ENCODE measurements around the genes HOXC13 and SMUG1.

GRCh38 chr12:53482122-53483221 lies 16.8 kb downstream of the MAP3K12 start:
- PRO-cap, result no peak
- RRBS, result no CpG with 5 or more reads among the region's 25 CpGs

DNA sequence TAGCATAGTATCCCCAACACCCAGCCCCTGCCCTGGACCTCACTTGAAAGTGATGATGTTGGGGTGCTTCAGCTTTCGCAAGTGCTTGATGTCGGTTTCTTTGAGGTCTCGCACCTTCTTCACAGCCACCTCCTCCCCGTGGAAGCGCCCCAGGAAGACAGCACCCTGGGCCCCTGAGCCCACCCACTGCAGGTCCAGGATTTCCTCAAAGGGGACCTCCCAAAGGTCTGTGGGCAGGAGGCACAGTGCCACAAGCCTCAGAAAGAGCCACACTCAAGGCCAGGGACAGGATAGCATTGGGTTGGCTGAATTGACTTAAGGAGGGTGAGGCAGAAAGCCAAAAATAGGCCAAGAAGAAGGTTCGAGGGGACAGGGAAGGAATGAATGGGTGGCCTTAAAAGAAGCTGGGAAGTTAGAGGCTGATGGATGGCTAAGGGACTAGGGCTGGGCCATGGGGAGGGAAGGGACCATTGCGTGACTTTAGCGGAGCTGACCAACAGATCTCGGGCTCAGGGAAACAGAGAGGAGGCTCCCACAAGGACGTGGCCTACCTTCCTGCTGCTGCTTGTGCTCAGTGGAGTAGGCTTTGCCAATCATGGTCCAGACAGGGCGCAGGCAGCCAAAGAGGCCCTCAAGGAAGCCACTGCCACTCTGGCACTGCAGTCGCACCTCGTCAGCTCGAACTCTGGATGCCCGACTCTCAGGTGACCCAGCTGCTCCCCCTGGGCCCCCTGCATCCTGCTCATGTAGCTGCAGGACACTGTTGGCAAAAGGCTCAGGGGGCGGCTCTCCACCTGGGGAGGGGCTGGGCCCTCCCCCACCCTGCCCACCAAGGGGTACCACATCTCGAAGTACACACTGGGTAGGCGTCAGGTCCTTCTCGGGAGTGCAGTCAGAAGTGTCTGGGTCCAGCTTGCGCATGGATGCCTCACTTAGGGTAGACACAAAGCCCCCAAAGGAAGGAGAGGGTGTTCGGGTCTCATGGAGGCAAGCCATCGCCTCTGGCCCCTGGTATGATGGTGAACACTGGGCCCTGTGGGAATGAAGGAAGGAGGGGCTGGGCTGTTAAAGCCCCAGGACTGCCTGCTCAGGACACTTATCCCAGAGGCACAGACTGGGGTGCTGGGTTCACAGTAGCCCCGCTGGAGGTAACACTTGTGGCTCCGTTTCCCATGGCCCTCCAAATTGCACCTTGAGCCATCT lies 12.5 kb downstream of the MAP3K12 start:
- PRO-cap, result no peak
- RRBS, result no CpG with 5 or more reads among the region's 24 CpGs

DNA sequence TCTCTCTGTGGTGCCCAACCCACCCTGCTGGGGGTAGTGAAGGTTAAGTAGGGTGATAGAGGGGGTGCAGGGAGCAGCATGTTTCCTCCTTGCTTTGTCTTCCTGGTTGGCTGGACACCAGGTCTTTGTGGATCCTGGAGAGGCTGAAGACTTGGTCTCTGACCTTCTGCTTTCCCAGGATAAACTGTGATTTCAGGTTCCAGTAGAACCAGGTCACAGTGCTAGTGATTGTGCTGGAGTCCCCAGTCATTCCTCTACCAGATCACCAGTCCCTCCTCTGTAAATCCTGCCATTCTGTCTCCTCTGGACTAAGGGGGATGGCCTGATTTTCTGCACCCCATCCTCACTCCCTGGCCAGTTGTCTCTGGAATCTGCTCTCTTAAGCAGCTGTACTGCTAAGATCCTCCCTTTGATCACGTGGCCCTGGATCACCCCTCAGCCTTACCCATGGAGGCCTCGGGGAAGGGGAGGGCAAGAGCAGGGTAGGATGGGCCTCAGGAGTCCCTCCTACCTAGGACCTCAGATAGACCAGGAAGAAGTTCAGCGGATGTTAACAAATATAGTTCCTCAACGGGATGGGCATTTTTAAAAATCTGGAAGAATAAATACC lies 3.1 kb downstream of the MAP3K12 start:
- PRO-cap, result no peak
- RRBS, result no CpG with 5 or more reads among the region's 4 CpGs

- PRO-cap, result bidirectional peak, plus-strand start at chr12:53500909, minus-strand start at chr12:53500673
- RRBS, result under 1% methylated on average over 6 of the region's 14 CpGs
Observed at GRCh38 chr12:53500579-53500867, 560 bp upstream of the TARBP2 start.

DNA sequence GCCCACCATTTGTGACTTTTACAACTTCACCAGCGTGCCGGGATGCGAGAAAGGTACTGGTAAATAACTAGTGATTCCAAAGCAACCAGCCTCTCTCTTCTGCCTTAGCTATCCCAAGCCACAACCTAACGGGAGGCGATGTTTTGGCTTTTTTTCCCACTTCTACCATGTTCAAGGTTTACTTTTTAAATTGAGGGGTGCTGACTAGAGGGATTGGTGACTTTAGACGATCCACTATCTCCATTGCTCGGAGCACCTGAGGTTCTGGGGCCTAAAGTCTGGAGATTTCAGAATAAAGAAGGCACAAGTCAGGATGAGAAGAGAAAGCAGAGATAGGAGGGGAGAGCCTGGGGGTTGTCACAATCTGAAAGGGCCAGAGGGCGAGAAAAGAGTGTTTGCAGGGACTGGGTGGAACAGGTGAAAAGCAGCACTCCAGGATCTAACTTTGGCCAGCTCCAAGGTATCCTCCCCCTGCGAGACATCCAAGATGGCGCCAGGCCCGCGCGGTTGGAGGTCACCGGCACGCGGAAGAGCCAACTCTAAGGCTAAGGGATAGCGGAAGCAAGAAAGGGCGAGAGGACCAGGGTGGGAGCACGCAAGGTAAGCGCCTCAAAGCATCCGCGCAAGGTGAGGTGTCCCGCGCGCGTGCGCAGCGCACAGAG lies 384 bp downstream of the ATP5MC2 start:
- PRO-cap, result bidirectional peak, plus-strand start at position 463 of the sequence, minus-strand start at position 503 of the sequence
- RRBS, result no CpG with 5 or more reads among the region's 28 CpGs

GRCh38 chr12:53677074-53678249 lies 1.6 kb upstream of the ATP5MC2 start:
- PRO-cap, result no peak
- RRBS, result 88% methylated on average over 6 of the region's 51 CpGs

DNA sequence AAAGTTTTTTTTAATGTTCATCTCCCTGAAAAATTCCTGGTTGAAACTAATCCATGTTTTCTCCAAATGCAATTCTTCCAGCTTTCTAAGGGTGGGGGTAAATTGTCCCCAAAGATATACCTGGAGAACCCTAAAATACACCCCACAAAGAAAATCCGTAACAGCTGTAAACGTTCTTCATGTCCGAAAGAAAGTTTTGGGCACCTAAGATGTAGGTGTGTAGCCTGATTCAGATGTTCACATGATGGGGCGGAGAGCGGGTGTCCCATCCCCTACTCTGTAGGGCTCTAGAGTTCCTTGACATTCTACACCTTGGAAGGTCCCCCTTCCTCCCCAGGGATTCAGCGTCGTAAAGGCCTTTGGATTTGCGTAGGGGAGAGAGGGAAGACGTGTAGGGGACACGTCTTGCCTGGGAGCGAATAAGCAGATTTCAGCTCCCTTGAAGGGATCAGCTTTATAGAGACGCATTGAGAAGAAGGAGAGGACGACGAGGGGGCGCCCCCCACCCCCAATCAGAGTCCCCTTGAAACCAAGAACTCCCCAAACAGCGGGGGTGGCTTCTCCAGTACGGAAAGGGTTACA lies 457 bp downstream of the CALCOCO1 start:
- PRO-cap, result bidirectional peak, plus-strand start at position 232 of the sequence, minus-strand start outside the sequence; bidirectional peak, plus-strand start at position 359 of the sequence, minus-strand start at position 355 of the sequence
- RRBS, result no CpG with 5 or more reads among the region's 17 CpGs

DNA sequence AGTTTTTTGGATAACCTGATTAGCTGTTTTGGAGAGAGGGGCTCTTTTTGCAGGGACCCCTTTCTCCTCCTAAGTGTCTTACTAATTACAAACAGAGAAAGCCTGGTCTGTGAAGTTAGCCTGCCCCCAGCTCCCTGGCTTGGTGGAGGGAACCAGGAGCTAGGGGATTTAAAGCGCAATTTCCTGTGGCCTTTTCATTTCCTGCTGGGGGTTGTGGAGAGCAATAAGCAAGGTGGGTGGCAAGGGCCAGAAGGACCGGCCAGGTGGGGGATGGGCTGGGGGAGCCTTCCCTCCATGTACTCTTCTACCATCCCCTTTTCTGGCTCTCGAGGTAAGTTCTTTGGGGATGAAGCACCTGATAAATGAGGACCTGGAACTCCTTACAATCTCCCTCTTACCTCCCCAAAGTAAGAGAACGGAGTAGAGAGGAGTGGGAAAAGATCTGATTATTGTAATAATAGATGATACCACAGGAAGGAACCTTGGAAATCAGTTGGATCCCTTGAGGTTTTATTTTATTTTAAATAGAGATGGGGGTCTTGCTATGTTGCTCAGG lies 28.7 kb upstream of the CALCOCO1 start:
- PRO-cap, result no peak
- RRBS, result no CpG with 5 or more reads among the region's 4 CpGs

GRCh38 chr12:53938177-53939436 lies at the start of gene HOXC13:
HOXC13 (plus strand) TSS chr12:53938831.
- PRO-cap, result bidirectional peak, plus-strand start at chr12:53938814, minus-strand start at chr12:53938469; bidirectional peak, plus-strand start at chr12:53938912, minus-strand start at chr12:53938874
- RRBS, result under 1% methylated on average over 23 of the region's 98 CpGs

- PRO-cap, result bidirectional peak, plus-strand start at chr12:53939906, minus-strand start at chr12:53939853
- RRBS, result under 1% methylated on average over 16 of the region's 58 CpGs
Observed at GRCh38 chr12:53939437-53940152, 964 bp downstream of the HOXC13 start.

GRCh38 chr12:54022633-54023289 lies 5.5 kb upstream of the HOXC6 start:
- PRO-cap, result no peak
- RRBS, result no CpG with 5 or more reads among the region's 4 CpGs

DNA sequence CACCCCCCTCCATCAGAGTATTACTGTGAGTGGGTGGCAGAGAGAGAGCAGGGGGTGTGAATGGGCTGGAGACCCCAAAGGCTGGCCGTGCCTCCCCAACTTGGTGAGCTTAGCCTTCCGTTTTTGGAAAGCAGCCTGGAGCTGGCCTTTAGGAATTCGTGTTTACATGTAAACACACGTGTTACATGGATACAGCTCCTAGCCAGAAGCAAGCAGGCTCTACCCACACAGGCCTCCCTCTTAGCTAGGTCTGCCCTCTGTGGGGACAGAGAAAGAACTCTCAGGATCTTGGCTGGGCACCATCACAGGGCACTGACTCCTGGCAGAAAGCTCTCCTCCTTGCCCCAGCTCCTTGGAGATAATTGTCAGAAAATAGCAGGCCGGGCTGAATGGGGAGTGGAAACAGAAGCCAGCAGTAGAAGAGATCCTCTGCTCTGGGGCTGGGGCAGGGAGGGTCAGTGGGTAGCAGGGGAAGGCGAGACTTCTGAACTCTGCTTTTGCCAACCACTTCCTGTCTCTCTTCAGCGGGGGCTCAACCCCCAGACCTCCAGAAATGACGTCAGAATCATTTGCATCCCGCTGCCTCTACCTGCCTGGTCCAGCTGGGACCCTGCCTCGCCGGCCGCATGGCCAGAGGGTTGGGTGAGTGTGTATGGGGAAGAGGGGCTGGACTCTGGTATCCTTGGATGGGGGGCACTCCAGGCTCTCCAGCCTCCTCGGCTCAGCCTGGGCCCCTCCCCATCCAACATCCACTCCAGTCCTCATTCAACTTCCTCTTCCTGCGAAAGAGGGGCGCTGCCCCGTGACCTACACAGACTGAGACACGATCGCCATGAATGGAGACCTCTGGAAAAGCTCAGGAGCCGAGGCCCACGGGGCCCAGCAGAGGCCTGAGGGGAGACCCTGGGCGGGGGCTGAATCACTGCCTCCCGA lies 734 bp upstream of the HOXC4 start:
- PRO-cap, result no peak
- RRBS, result no CpG with 5 or more reads among the region's 22 CpGs

DNA sequence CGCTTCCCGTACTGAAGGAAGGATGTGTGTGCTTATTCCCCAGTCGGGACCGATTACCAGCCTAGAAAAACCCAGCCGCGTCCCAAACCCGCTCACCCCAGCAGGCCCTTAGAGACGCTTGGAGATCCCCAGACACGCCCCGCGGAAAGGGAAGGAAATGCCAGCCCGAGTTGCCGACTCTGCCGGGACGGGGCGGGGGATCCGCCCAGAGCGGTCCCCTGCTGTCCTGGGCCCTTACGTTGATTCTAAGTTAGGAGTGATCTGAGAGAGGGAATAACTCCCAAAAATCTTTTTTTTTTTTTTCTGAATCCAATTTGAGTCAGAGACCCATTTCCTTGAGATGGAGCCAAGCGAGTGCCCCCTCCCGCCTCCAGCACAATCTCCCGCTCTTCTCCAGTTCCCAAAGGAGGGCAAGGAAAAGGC lies 61.8 kb downstream of the SMUG1 start:
- PRO-cap, result bidirectional peak, plus-strand start at position 184 of the sequence, minus-strand start at position 120 of the sequence
- RRBS, result no CpG with 5 or more reads among the region's 22 CpGs

DNA sequence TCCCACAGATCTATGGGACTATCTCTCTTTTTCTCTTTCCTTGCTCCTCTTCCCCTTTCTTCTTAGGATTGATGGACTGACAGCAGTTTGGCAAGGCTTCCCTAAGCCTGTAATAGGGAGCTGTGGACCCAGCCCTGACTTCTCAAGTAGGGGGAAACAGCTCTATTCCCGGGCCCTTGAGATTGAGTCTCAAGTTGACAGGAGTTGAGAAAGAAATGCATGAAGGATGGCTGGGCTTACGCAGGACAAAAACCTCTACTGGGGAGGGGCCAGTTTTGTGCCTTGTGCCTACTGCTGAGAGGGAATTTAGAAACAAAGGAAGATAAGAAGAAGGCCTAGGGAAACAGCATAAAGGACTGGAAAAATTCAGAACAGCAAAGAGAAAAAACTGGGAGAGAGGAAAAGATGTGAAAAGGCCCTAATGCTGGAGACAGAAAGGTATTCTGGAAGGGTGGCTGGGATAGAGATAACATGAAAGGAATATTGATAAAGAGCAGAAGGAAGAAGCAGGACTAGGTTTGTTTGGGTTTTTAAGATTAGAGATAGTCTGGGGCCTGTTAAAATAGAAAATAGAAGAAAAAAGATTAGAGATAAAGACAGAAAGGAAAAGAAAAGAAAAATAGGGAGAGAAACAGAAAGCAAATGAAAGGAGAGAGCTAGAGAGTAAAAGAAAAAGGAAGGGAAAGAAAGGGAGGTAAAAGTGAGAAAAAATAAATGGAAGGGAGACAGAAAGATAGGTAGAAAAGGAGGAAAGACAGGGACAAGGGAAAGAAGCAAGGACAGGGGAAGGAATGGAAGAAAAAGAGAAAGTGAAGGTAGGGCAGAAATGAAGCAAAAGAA lies 60.1 kb downstream of the SMUG1 start:
- PRO-cap, result no peak
- RRBS, result no CpG with 5 or more reads among the region's 2 CpGs

DNA sequence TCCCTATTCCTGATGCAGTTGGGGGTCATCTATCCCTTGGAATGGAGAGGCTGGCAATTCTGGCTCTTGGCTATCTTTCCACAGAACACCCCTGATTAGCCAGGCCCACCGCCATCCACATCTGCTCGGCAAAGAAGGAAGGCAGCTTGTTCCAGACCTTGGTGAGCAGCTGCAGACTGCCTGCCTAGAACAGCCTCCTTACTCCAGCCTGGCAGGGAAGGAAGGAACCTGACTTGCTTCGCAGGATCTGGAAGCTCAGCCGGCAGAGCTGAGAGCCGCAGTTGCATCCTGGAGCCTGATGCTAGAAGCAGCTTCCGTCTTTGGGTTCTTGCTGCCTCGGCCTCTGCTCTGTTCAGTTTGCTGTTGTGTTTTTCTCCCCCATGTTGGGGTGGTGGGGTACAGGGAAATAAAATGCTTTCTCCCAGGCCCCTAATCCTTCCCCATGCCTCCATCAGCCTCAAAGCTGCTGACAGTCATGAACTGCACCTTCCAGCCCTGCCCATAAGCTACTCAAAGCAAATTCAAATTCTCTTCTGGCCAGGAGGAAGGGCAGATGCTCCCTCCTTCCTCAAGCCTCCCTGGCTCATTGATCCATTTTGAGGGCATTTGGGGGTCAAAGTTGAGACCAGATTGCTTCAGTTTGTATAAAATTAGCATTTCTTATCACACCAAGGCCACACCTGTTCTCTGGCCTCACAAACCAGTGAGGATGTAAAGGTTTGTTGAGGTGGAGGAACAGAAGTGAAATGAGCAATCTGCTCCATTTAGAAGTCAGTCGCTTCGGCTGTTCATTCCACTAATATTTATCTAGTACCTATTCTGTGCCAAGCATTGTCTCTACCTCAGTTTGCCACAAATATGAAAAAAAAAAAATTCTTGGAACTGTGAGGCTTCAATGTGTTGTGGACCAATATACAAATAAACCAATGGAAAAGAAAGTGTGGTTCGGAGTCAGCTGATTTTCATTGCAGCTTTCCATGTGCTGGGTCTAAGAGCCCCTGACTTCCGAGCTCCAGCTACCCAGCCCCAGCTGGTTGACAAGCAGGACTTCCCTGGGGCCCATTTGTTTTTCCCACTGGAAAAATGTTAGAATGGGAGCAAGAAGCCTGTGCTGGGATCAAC lies 56.5 kb downstream of the SMUG1 start:
- PRO-cap, result no peak
- RRBS, result no CpG with 5 or more reads among the region's 11 CpGs

- PRO-cap, result no peak
- RRBS, result no CpG with 5 or more reads among the region's 7 CpGs
Observed at GRCh38 chr12:54134094-54134371, 54.8 kb downstream of the SMUG1 start.

DNA sequence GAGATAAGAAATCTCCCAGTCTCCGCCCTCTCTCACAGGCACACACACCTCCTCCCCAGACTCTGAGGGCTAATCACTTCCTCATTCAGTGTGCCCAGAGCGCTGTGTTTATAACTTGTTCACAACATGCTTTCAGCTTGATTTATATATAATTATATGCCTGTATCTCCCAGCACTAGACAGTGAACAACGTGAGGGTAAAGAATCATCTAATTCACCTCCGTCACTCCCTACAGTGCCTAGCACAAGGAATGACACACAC lies 13.3 kb downstream of the SMUG1 start:
- PRO-cap, result no peak
- RRBS, result no CpG with 5 or more reads among the region's 4 CpGs

DNA sequence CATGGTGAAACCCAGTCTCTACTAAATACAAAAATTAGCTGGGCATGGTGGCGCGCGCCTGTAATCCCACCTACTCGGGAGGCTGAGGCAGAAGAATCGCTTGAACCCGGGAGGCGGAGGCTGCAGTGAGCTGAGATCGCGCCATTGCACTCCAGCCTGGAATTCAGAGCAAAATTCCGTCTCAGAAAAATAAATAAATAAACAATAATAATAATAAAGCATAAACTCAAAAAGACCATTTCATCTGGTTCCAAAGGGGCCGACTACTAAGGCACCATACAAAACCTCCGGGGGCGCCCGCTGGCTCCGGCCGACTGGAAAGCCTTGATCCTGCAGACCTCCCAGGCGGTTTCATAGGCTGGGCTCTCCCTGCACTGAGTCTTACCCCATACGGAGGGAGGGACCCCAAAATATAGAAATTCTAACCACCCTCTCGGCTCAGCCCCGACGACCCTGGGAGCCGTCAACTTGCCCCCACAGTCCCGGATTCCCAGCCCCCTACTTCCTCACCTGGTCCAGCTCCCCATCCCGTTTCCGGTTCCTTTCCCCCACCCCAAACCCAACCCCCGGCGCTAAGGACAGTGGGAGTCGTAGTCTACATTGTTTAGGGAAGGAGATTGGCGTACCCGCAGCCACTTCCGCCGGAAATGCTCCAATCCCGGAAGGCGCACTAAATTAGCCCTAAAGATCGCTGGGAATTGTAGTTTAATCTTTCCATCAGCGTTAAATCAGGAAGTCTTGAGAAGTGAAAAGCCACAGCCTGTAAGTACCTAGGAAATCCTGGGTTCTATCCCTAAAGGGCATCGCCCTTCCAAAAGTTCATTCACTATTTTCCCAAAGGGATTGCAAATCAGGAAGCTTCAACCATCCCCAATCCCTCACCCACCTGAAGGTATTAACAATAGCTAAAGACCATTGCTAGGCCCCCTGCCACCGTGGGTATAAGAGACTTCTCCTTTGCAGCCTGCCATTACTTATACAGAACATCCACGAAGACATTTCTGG lies at the start of gene SMUG1:
SMUG1 (minus strand) TSS at position 545 of the 1,005 bp plus-strand sequence.
- PRO-cap, result bidirectional peak, plus-strand start at position 723 of the sequence, minus-strand start at position 534 of the sequence
- RRBS, result under 1% methylated on average over 10 of the region's 39 CpGs

DNA sequence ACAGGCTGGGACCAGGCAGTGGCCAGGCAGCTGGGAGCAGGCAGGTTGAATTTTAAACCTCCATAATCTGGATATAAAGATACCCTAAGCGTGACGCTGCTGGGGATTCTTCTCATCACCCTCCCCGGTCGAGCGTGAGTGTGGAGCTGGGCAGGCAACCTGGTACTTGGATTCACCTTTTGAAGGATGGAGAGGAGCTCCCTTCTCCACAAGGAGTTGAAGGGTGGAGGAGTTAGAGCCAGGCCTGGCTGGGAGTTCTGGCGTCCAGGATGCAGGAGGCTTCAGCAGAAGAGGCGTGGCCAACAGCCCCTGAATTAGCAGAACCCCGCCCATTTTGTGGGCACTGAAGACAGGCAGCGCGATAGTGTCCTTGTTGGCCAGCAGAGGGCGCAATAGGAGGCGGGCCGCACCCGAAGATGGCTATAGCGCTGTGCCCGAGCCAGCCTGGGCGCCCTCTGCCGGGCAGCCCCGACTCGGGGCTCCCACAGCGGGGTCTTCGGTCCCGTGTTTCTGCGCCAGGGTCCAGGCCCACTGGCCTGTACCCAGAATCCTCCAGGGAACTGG lies 25.8 kb upstream of the SMUG1 start:
- PRO-cap, result no peak
- RRBS, result no CpG with 5 or more reads among the region's 24 CpGs

DNA sequence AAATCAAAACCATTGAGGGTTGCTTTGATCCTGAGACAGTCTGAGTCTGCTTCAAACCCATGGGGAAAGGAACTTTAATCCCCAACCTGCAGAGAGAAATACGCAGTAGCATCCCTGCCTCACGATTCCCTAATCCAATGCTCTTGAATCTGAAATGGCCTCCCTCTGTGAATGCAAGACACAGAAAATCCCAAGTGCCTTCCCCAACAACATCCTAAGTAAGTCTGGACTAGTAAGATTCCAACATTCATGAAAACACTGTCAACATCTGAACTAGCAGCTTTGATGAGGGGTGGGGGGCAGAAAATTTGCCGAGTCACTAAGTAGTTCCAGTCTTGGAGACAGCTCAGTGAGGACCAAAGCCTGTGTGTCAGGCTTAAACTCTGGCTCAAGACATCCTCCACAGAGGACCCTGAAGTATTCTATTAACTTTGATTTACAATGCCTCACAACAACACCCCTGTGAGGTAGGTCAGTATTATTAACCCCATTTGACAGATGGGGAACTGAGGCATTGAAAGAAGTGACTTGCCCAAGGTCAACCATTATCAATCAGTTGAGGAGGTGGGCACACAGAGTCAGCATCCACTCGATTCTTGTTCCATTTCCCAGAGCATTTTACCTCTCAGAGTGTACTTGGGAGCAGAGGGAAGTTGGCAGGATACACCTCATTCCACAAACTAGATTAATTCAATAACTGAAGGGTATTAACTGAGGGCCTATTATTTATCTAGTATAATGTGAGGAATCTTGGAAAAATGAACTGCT lies 43.4 kb upstream of the SMUG1 start:
- PRO-cap, result no peak
- RRBS, result no CpG with 5 or more reads among the region's 4 CpGs

Measured in MCF 10A (cell line).